Umbilical cord (tissue), 2 donors: ENCODE measurements around a stretch of chr6.

GRCh38 chr6:140314622-140315039 lies 940.2 kb upstream of the CITED2 start:
- RAMPAGE, long total RNA = no peak

DNA sequence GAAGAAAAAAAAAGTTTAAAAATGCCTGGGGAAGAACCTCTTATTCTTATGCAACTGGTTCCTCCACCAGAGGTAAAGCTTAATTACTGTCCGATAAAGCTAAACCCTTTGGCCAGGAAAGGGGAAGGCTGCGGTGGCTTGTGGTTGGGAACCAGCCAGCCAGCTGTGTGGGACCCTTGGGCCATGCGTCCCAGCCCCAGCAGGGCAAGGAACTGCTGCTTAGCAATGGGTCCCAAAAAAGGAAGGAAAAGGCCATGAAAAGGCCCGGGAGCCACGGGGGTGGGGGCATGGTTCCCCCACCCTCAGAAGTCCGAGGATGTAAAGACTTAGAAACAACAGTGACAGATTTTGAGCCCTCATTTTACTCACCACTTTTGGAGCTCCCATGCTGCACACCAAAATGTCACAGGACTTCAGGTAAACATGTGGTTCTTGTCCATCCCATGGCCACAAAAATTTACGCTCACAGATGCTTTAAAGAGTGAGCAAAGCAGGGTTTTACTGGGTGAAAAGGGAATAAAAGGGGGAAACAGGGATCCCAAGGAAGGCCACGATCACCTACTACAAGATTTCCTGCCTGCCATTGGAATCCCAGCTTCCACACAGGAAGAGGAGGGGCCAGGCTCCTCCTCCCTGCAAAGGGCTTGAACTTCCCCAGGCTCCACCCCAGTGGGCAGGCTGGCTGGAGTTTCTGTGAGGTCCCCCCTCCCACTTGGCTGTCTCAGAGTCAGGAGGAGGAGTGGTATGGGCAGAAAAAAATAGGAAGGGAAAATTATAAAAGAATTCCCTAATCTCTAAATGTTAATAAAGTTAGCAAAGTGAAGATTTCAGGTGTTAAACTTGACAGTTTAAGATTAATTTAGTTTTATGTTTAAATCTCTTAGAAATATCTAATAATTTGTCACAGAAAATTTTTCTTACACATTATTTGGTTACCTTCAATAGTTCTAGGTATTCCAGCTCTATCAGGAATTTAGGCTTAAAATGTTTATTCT lies 1234.6 kb upstream of the GJE1 start:
- RAMPAGE, long total RNA = no peak

DNA sequence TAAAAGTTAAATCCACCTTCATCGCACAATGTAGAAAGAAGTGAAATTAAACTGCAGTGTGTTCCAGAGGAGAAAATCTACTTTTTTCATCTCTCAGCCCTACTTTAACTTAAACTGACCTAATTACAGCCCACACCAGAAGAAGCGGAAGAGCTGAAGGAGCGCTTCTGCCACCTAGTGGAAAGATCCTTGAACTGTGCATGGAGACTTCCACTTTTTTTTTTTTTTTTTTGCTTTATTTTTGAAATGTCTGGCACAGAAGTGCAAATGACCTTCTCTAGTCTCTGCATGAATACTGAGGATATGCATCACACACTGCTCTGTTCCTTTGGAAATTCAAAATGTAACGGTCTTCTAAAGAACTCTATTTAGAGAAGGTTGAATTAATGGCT lies 569.9 kb upstream of the GJE1 start:
- RAMPAGE, long total RNA = no peak

DNA sequence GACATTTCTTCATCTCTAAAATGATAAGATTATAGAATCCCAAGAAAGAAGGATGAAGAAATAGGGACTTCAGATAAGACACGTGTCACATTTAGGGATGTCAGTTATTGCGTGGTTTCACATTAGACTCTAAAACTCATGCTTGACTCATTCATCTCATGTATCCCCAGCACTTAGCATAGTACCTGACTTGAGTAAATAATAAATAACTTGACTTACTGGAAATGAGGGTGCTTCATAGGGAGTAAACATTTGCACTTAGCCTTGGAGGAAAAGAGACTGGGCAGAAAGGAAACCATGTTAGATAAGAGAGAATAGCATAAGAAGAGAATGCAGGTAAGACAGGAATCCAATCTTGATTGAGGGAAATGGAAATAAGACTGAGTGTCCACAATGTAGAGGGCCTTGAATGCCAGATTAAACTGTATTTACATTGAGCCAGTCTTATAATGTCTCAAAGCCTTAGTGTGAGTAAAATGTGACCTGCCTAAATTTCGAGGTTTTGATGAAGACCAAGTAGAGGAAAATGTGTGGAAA lies 37.3 kb downstream of the VTA1 start:
- RAMPAGE, long total RNA = no peak

GRCh38 chr6:142407714-142408478 lies 106.1 kb downstream of the ADGRG6 start:
- RAMPAGE, long total RNA = no peak

GRCh38 chr6:143204142-143204760 lies 143.6 kb downstream of the AIG1 start:
- RAMPAGE, long total RNA = no peak

DNA sequence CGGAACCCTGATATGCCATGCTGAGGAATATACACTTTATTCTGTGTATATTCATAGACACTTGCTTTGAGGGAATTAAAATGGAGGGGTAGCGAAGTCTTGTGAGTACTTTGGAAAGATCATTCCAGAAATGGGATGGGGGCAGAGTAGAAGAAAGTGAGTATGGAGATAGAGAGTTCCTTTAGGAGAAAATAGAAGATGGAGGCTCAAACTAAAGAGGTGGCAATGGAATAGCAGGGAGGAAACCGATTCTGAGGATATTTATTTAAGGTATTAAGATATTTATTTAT lies 21.1 kb upstream of the FUCA2 start:
- RAMPAGE, long total RNA = no peak

DNA sequence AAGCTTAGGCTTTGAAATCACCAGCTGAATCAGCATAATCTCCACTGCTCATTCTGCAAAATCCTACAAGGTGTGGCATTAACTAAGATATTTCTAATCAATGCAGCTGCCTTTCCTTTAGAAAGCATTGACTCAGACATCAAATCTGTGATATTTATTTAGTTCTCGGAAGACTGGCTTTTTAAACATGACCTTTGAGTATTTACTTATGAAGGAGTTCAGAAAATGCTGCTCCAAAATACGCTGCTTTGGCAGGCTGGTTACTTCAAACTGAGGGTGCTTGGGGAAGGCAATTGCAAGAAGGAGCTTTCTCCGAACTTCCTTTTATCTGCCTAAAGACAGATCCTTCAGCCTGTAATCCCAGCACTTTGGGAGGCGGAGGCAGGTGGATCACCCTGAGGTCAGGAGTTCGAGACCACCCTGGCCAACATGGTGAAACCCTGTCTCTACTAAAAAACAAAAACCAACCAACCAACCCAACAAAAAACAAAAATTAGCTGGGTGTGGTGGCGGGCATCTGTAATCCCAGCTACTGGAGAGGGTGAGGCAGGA lies 23.8 kb upstream of the FUCA2 start:
- RAMPAGE, long total RNA = no peak

DNA sequence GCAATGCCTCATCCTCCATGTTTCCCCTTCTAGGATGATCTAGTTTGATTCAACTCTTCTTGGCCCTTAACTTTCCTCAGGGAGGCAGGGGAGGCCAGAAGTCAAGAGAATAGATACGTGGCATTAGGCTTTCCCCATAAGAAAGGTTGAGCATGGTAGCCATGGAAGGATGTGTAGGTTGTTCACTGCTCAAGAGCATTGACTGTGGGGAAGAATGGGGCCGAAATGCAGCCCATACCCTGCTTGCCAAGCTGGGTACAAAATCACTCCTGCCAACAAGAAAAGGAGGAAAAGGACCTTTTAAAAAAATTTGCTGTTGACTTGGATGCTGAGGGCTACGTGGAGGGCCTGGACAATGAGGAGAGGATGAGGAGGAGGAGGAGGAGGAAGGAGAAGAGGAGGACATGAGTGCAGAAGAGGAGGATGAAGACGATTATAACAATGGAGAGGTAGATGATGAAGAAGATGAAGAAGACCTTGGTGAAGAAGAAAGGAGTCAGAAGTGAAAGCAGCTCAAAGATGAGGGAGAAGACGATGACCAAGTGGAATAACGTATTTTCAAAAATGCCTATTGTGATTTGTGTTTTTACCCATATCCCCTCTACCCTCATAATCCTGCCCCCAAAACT lies 66.9 kb upstream of the FUCA2 start:
- RAMPAGE, long total RNA = no peak

- RAMPAGE, long total RNA = no peak
Measured at GRCh38 chr6:143608005-143608469, 69.7 kb upstream of the PHACTR2 start.

GRCh38 chr6:143675871-143676539 lies 1.8 kb upstream of the PHACTR2 start:
- RAMPAGE, long total RNA = no peak

GRCh38 chr6:143856956-143858115 lies 6.9 kb upstream of the ZC2HC1B start:
- RAMPAGE, long total RNA = no peak

DNA sequence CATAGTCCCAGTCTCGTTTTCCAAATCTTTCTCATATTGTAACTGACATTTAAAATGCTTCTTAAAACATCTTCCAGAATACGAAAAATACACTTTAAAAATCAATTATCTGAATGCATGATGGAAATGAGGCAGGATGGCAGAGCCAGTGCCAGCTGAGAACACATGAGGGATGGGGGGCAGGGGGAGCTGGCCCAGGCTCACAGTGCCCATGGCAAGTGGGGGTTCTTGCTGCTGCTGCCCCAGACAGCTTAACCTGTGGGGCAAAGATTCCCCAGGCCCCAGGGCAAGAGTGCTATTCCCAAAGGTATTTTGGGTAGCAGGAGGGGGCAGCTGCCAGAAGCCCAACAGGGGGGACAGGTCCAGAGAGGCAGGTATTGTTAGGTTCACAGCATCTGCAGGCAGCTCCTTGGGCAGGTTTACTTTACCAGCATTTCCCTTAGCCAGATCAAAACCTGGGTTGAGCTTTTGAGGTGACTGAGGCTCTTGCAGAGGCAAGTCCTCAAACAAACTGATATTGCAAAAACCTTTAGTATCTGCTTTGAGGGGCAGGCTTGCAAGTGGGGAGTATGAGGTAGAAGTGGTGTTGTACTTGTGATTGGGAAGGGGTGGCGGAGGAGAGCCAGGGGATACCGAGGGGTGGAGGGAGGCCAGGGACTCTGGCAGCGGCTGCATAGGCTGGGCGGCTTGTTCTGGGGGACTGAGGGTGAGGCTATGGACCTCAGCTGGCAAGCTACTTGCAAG lies 66.6 kb downstream of the PLAGL1 start:
- RAMPAGE, long total RNA = no peak

DNA sequence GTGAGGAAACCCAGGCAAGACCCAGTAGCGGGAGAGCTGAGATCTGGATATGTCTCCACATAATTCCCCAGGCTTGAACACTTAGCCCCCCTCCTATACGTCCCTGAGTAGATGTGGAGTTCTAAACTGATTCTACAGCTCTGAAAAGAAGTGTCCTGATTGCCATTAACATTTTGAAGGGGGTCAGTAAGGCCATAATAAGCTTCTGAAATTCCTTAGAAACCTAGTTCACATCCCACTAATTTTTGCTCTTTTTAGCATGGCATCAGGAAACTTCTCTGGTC lies 20.7 kb downstream of the STX11 start:
- RAMPAGE, long total RNA = no peak

- RAMPAGE, long total RNA = no peak
Measured at GRCh38 chr6:144296626-144297471, 11.7 kb downstream of the UTRN start.

DNA sequence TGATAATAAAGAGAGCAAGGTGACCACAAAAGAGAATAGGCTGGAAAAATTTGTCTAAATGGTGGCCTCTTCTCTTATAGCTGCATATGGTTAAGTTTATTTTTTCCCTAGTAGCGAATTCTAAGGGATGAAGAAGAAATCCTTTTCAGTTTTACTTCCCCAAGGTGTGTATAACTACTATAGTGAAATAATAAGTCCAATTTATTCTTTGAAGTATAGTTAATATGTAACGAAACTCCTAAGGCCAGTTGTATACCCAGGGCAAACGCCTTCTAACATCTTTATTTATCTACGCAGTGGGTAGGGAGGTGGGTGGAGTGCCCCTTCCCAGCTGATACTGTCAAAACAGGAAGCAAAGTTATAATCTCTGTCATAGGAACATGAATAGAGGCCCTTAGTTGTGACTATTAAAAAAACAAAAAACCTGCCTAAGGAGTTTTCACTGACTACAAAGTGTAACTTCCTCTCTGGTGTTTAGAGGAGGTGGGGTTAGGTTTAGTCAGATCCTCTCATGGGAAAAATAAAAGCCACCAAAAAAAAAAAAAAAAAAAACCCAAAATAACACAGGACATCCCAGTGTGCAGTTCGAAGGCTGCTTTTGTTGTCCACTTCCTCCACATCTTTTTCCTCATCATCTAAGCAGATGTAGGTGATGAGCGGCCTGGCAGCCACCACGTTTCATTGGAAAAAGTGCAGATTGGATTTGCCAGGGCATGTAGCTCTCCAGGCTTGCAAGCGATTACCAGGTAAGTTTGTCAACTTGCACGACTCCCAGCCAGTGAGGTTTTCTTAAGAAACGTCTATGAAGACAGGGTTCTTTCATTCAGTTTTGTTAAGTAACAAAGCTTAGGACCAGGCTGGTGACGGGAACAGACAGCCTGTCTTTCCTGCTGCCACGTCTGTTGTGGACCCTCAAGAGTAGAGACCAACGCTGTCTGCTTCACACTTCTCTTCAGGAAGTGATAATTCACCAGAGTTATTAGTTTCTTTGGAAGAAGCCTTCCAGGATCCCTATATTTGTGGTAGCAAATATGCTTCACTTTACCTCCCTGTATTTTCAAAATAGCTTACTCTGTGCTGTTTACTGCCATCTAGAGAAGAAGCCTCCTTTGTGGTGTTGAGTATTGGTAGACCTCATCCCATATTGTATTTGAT lies 58.8 kb downstream of the UTRN start:
- RAMPAGE, long total RNA = start-site peak on the plus strand centred at position 535 of the sequence, 290 bp wide, 8 and 11 reads in 2 replicates

- RAMPAGE, long total RNA = no peak
Measured at GRCh38 chr6:144481958-144482522, 196.9 kb downstream of the UTRN start.

DNA sequence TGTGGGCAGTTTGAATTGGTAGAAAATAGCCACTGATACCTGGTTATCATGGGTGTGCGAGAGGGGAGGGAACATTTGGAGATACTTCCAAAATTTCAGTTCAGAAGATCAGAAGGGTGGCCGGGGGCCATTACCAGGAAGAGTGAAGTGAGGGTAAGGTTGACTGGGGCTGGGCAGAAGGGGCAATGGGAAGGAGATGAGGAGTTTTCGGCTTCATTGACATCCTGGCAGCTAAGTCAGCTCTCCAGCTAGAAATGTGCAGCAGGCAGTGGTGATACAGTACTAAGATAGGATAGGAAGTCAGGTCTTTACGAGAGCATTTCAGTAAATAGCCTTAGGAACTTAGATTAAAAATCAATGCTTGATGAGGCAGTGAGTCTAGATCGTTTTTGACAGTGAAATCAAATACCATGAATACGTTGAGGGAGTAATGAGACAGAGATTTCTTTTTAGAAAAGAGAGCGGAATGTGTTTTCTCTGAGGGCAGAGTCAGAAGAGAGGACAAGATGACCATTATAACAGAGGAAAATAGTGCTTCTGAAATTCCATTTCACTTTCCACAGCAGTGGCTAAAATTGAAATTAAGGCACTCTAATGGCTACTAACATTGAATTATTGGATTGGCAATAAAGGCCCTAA lies 339.5 kb downstream of the UTRN start:
- RAMPAGE, long total RNA = no peak

DNA sequence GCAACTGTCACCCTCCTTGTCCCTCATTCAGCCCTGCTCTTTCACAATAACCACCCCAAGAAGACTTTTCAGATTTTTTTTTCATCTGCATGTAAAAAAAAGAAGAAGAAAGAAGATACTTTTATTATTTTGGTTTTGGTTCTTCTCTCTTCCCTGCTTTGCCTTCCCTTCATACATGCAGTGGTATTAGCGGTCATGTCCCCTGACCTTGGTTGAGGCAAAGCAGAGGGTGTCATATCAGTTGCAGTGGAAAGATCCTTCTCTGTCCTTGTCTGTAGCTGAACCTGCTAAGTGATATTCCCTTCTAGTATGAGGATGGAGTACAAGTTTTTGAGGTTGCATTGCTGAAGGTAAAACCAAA lies 345.7 kb downstream of the UTRN start:
- RAMPAGE, long total RNA = no peak

DNA sequence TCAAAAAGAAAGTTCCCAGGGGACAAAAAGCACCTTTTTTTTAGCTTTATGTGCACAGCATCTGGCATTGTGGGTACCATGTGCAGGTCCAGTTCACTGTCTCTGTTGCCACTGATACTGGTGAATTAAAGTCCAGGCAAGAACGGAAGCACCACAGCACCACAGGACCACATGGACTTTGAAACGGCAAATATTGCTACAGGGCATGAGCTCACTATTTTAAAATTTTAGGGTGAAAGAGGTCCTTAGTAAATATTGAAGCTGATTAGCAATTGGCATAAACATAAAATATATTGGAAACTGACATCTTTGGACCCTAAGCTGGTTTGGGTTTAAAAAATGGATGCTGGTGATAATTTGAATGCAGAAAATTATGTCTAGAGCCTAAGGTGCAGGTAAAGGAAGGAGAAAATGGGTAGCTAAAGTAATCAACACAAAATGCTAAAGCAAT lies 709.0 kb downstream of the EPM2A start:
- RAMPAGE, long total RNA = no peak